GM23338 (cell line): ENCODE measurements around a stretch of chr7.

DNA sequence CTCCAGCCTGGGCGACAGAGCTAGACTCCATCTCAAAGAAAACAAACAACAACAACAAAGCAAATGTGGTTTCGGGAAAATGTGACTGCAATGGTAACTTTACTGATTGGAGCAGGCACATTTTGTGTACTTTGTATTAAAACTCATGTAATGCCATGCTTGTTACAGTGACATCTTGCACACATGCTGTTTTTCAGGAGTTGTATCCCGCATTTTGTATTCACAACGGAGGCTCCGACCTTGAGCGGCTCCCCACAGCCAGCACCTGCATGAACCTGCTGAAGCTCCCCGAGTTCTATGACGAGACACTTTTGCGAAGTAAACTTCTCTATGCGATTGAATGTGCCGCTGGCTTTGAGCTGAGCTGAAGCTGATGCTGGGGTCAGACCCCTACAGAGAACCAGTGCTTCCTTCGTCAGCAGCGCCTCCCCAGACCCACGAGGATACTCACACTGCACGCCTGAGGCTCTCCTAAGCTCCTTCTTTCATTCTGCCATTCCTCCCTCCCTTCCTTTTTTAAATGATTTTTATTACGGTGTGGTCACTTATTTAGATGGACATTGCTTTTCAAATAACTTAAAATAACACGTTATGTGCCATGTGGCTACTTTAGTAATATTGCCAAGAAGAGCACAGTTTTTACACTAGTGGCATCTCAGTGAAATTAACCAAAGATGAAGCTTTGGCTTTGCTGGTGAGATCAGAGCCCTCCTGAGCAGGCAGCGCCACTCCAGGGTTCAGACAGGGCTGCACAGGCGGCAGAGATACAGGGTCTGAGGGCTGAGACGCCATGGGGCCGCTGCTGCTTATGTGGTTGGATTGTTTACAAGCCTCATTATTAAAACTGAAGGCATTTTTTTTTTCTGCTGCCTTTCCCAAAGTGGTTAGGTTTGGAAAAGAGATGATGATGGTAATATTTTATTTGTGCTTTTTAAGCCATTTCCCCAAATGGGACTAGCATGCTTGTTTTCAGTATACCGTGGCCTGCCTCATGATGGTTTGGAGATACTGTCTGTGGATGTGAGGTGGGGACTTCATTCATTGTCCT, 69.1 kb upstream of the DNAJB6 start:
- PRO-cap, result no peak
- RAMPAGE, long total RNA, result no peak

- PRO-cap, result no peak
- RAMPAGE, long total RNA, result no peak
These were observed 68.2 kb upstream of the DNAJB6 start for GRCh38 chr7:157268436-157269082.

DNA sequence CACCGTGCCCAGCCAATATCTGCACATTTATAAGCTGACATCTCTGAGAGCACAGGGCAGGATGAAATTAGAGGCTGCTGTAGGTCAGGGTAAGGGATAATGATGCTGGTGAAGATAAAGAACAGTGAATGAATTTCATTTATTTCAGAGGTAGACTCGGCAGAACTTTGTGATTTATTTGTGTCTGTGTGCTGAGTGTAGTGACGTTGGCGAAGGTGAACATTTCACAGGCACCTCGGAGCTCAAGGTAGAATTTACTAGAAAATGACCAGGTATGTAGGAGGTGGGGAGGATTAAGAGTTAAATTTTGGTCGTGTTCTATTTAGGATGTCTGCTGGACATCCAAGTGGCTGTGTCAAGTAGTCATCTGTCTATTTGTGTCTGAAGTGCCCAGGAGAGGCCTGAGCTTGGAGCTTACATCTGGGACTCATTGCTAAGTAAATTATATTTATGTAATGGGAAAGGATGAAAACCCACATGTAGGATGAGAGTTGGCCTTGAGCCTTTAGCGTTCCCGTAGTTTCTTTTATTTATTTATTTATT, 17.9 kb downstream of the DNAJB6 start:
- PRO-cap, result no peak
- RAMPAGE, long total RNA, result no peak

DNA sequence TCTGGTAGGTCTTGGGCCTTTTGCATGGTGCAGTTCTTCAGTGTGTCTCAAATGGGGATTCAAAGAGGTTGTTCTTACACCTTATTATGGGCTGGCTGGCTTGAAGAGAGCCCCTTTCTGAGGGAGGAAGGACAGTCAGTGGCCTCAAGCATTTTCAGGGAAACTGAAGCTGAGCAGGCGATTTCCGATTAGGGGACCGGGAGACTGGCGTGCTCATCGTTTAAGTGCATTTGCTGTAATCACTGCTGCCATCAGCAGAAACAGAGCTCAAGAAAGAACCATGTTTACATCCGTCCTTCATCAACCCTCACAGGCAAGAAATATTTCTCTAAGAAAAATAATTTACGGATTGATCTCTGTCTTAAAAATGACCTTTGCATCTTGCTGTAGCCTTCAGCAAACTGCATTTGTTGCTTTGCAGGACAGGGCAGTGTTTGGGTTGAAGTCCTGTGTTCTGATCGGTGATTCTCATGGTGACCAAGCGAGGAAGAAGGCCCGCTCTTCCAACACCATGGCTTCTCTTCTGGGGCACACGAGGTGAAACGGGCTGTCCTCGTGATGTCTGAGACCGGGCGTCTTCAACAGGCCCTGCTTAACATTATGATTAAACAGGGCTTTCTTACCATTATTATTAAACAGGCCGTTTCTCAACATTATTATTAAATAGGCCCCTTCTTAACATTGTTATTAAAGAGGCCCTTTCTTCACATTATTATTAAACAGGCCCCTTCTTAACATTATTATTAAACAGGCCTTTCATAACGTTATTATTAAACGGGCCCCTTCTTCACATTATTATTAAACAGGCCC, 32.3 kb downstream of the DNAJB6 start:
- PRO-cap, result no peak
- RAMPAGE, long total RNA, result no peak

GRCh38 chr7:157585509-157586117, 248.8 kb downstream of the DNAJB6 start:
- PRO-cap, result no peak
- RAMPAGE, long total RNA, result no peak

DNA sequence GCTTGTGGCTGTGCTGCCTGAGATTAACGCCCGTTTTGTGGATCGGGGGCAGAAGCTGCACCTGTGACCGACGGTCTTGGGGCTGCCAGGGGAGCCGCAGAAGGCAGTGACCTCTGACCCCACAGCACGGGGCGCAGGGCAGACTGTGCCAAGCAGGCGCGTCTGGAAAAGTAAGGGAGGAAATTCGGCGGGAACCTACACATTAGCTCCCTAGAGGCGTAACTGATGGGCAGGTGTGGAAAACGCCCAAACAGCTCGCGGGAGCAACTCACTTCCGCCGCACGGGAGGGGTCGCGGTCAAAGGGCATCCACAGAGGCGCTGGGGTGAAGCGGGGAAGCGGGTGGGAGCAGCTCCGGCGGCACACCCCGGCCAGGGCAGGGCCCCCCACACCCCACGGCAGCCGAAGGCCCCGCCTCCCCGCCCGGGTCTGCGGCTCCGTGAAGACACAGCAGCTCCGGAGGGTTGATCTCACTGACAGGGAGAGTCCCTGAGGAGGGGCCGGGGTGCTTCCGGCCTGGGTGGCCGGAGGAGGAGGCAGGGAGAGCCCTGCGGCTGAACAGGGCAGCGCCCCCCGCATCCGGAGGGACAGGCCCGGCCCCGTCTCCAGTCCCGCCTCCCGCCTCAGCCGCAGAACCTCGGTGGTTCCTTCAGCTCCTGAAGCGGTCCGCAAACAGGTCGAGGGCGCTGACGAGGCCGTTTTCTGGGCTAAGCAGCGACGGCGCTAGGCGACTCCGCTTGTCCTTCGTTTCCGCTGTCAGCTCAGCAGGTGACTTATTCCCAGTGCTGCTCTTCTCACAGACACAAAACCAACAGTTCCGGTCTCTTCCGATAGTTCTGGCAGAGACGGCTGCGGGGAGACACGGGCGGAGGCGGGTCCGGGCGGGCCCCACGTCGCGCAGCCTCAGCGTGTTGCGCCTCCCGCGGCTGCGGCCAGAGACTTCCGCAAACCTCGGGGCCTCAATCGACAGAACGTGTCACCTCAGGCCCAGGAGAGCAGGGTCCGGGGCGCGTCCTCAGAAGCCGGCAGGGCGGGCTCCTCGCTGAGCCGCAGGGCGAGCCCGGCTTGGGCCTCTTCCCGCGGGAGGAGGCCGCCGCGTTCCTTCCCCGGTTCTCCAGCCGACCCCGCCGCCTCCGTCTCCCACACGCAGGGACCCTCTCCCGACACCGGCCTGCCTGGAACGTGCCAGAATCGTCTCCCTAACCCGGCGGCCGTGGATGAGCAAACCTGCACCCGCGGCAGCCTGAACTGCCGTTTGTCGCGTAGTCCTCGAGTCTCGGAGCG, 276.2 kb downstream of the DNAJB6 start:
- PRO-cap, result no peak
- RAMPAGE, long total RNA, result no peak

DNA sequence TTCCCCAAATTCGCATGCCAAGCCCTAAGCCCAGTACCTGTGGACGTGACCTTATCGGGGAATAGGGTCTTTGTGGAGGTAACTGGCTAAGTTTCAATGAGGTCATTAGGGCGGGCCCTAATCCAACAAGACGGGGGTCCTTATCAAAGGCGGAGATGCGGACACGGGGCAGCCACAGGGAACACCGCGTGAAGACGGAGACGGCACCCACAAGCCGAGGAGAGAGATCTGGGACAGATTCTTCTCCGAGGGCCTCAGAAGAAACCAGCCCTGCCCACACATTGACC, 516.9 kb downstream of the DNAJB6 start:
- PRO-cap, result no peak
- RAMPAGE, long total RNA, result no peak

- PRO-cap, result no peak
- RAMPAGE, long total RNA, result no peak
These were observed 554.2 kb downstream of the DNAJB6 start for GRCh38 chr7:157891045-157891427.

- PRO-cap, result no peak
- RAMPAGE, long total RNA, result no peak
These were observed 361.1 kb downstream of the PTPRN2 start for GRCh38 chr7:158226508-158226845.

- PRO-cap, result no peak
- RAMPAGE, long total RNA, result no peak
These were observed 44.2 kb upstream of the PTPRN2 start for GRCh38 chr7:158631842-158632221.

DNA sequence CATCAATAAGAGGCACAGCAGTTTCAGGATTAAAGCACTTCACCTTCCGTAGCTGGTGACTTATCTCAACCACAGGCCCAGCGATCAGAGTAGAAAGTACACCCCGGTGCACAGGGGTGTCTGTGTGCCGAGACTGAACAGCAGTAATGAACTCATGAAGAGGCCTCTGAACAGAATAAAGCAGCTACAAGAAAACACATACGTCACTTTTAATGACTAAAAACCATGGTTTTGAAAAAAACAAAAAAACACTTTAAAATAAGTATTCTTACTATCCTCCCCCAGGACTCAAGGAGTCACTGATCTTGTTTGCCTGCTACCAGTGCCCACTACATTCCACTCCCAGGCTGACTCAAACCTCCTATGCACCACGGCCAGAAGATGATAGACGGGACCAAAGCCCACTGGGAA, 53.8 kb downstream of the NCAPG2 start:
- PRO-cap, result no peak
- RAMPAGE, long total RNA, result no peak

DNA sequence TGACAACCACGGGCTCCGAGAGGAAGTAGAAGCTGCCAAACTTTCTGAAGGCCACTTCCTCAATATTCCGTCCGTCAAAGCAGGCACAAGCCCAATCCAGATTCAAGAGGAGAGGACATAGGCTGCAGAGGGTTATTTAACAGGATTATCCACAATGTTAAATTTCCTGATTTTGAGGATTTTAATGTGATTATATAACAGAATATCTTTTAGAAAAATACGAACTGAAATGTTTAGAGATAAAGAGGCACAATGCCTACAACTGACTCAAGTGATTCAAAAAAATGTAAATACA, 8.4 kb downstream of the NCAPG2 start:
- PRO-cap, result no peak
- RAMPAGE, long total RNA, result no peak

- PRO-cap, result no peak
- RAMPAGE, long total RNA, result no peak
These were observed 6.0 kb upstream of the NCAPG2 start for GRCh38 chr7:158710443-158711208.

DNA sequence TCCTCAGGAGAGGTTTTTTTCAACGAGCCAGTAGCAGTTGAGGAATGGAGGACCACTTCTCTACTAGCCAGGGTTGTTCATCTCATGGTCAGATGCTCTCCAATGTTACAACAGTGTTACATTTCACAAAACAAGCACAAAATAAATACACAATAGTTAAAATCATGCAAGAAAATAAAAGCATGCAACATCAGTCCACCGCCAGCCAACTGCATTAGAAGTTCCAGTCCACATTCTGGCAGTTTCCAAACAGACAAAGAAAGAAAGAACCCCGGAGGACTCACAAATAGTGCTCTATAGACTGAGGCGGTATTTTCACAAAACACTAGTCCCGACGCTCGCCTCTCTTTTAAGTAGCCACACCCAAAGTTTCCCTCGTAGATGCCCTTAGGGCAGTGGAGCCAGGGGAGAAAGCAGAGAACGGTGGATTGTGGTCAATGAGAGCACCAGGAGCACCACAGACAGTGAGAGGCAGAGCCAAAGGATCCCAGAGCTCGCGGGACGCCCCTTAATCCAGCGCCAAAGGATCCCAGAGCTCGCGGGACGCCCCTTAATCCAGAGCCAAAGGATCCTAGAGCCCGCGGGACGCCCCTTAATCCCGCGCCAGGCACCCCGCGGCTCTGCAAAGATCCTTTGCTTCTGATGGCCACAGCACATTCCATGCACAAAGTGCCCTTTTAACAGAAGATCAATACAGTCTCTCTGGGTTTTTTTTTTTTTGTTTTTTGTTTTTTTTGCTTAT, 52.6 kb upstream of the NCAPG2 start:
- PRO-cap, result no peak
- RAMPAGE, long total RNA, result no peak

DNA sequence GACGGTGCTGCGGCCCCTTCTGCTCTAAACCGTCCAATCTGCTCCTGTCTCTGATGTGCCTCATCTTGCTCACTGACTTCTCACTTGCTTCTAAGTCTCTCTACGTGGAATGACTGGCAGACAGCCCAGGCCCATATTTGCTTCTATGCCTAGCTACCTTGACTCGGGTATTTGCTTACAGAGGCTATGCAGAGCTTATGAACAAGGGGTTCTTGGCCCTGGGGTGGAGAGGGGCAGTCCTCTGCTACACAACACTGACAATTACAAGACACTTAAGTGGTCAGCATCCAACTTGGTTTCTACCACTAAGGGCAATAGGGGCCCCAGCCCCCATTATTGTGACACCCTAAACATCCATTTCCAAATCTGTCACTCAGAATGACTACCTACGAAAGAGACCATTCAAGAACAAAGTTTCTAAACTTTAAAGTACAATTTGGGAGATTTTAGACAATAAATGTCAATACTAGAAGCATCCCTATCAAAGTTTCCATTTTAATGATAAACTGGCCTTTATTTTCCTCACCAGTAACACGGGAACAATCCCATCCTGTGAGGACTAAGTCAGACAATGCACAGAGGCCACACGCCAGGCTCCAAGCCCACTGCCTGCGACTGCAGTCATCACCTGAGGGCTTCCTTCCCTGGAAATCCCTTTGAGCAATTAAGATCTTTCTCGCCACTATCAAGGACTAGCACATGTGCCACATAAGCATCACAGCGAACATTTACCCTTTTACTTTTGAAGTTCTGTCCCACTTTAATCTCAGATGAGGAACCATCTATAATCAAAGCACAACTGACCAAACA, 49.4 kb downstream of the ESYT2 start:
- PRO-cap, result no peak
- RAMPAGE, long total RNA, result no peak

GRCh38 chr7:158812476-158813142, 16.7 kb downstream of the ESYT2 start:
- PRO-cap, result no peak
- RAMPAGE, long total RNA, result no peak

GRCh38 chr7:158830336-158830631, 975 bp upstream of the ESYT2 start:
- PRO-cap, result no peak
- RAMPAGE, long total RNA, result no peak

- PRO-cap, result no peak
- RAMPAGE, long total RNA, result no peak
These were observed 101.1 kb downstream of the DYNC2I1 start for GRCh38 chr7:158957397-158957910.

GRCh38 chr7:159075636-159076180, 69.0 kb downstream of the VIPR2 start:
- PRO-cap, result no peak
- RAMPAGE, long total RNA, result no peak

- PRO-cap, result no peak
- RAMPAGE, long total RNA, result no peak
These were observed 3.0 kb downstream of the VIPR2 start for GRCh38 chr7:159141513-159142145.